Occipital lobe (tissue), 2 donors: ENCODE measurements around the gene CATSPERZ.

DNA sequence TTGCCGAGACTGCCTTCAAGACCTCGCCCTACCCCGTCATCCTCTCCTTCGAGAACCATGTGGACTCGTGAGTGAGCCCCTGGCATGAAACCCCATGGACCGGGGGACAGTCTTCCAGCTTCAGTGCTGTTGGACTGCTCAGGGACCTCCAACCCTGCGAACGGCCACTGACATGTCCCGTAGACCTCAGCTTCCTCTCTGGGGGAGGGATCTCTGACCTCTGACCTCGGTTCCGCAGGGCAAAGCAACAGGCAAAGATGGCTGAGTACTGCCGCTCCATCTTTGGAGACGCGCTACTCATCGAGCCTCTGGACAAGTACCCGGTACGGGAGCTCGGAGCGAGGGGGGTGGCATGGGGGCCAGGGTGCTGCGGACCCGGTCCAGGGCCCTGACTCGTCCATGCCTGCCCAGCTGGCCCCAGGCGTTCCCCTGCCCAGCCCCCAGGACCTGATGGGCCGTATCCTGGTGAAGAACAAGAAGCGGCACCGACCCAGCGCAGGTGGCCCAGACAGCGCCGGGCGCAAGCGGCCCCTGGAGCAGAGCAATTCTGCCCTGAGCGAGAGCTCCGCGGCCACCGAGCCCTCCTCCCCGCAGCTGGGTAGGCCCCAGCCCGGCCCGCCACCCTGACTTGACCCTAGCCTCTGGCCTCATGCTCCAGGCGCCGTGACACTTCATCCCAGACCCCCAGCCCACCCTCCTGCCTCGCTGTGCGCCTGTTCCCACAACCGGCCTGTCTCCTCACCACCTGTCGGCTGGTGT, 7.5 kb downstream of the PLCB3 start:
- RAMPAGE, long total RNA = no peak

- RAMPAGE, long total RNA = no peak
These were observed 16.5 kb downstream of the BAD start for GRCh38 chr11:64267873-64268370.

GRCh38 chr11:64269564-64270604, 14.6 kb downstream of the BAD start:
- RAMPAGE, long total RNA = no peak

- RAMPAGE, long total RNA = no peak
These were observed at the start of gene CATSPERZ for GRCh38 chr11:64300117-64301015. CATSPERZ (plus strand) TSS chr11:64300358.

DNA sequence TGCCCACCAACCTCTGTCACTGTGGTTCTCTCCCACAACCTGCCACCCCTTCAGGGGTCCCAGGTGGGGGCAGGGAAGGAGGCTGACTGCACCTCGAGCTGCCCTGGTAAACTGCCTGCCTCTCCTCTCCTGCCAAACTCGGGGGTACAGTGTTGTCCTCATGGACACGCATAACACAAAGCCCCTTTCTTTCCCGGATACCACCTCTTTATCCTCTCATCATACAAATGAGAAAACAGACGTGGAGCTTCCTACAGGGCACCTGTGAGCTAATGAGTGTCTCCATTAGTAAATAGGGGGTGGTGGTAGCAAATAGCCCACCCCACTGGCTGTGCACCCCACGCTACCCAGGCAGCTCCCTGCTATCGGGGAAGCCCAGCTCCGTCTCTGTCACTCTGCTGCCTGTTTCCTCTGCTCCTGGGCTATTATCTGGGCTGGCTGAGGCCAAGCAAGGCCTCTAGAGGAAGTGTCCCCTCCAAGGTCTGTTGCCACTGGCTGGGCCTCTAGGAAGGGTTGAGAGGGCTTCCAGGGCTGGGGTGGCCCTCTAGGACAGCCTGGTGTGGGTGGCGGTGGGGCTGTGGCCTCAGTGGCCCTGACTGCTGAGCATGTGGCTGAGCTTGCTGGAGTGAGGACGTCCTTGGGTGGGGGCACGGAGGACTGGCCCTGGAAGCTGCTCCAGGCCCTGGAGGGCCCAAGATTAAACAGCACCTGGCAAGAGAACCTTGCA, 5.9 kb downstream of the PRDX5 start:
- RAMPAGE, long total RNA = no peak

DNA sequence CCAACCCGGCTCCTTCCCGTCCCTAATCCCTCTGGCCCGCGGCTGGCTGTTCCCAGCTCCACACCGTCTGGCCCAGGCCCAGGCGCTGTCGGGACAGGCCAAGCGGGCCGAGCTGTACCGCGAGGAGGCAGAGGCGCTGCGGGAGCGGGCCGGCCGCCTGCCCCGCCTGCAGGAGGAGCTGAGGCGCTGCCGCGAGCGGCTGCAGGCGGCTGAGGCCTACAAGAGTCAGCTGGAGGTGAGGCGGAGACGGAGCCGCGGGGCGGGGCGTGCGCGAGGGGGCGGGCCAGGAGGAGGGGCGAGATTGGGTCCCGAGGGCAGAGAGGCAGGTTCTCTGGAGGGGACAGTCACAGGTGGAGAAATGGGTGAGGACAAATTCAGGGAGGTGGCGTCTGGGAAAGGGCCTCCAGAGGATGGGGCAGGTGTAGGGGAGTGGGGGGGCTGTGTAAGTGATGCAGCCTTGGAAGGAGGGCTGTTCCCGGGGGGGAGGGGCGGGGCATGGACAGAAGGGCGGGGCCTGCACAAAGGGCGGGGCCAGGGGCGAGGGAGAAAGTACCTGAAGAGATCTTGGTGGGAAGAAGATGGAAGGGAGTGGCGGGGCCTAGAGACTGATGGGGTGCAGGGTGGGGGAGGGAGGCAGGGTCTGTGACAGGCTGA, 2.6 kb downstream of the CCDC88B start:
- RAMPAGE, long total RNA = no peak

- RAMPAGE, long total RNA = no peak
These were observed 26.6 kb downstream of the RPS6KA4 start for GRCh38 chr11:64385213-64386258.

DNA sequence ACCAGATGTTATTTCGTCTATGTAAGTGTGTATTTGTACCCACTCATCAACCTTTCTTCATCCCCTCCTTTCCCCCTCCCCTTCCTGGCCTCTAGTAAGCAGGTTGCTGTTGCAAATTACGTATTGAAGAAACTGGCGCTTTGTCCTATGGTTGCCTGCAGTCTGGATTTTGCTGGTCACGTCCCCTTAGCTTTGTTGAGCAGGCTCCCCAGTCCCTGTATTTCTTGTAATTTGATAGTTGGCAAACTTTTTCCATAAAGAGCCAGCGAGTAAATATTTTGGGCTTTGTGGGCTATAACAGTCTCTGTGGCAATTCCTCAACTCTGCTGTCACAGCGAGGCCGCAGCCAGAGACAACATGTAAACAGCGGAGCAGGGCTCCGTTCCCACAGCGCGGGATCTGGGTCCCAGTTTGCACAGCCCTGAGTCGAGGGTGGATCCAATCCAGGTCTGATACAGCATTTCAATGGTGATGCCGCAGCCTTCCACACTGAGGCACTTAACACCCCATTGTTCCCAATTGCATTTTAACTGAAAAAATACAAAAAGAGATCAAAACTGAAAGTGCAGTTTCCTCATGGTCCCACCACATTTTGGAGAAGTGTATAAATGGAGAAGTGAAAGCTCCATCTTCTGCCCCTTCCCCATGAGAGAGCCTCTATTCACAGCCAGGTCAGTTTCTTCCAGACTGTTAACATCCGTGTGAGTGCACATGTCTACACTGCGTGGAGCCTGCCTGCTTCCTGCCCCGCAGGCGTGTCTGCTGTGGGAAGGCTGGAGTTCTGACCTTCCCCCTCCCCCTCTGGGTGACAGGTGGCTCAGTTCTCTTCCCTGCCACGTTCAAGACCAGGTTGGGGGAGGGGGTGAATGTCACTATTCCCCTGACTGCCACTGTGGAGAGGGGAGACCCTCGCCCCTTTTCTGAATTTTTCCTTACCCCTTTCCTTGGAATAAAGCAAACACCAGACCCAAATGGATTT, 89.1 kb downstream of the RPS6KA4 start:
- RAMPAGE, long total RNA = no peak

- RAMPAGE, long total RNA = no peak
These were observed 61.7 kb downstream of the NRXN2 start for GRCh38 chr11:64661137-64661828.

GRCh38 chr11:64729676-64730120, 6.7 kb upstream of the NRXN2 start:
- RAMPAGE, long total RNA = no peak

DNA sequence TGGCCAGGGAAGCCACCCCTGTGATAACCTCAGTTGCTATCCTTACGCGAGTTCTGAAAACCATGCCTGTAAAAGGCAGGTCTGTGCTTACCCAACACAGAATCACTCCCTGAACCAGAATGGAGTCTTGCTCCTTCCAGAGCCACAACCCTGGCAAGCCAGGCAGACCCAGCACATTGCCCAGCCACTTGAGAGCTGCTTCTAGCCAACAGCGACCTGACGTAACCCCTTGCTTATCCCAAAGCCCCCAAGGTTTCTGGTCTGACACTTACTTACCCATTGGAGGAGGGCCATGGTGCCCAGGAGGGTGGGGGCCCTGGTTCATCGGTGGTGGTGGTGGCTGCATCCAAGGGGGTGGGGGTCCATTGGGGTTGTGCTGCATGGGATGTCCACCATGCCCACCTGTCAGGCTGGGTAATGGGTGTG, 7.5 kb upstream of the PYGM start:
- RAMPAGE, long total RNA = no peak

DNA sequence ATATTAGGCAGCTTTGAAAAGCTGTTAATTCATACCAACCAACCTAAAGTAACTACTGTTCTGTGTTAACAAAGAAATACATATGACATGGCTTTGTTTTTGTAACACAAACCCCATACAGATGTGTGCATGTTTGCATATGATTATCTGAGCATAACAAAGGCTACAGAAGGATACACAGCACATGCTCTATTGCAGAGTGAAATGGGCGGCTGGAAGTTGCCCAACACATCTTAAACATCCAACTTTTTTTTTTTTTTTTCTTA, 4.3 kb upstream of the SF1 start:
- RAMPAGE, long total RNA = no peak

GRCh38 chr11:64855374-64855829, 10.9 kb upstream of the CDC42BPG start:
- RAMPAGE, long total RNA = no peak

DNA sequence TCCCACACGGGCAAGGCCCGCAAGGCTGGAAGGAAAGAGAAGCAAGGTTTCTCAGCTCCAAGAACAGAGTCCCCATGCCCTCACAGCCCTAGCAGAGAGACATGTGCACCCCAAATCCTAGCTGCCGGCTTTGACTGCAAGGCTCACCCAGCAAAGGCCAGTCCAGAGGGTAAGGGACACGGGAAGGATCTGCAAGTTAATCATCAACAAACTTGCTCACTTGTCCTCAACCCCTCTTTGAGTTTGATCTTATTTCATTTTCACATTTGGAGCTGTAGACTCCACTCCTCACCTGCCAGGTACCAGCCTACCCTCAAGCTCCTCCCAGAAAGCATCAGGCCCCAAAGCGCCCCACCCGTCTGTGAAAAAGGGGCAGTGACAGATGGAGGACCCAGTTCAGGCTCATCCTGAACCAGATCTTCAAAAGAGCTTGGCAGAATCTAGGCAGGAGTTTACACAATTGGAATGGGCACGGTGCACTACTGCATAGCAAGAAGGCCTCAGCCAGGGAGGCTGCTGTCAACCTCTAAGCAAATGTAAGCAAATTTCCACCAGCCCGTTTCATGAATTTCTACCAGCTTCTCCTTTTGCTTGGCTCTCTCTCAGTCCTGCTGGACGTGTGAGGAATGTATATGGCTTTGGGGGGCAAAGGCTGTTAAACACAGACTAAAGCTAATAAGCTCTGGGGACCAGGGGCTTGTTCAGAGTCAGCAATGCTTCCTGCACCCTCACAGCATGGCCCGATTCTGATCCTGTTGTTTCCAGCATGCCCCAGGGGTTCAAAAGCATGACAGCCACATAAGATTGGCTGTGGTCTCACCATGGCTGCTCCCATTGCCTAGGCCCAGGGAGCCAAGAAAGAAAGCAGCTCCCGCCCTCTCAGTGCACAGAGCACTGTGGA, 5.4 kb downstream of the EHD1 start:
- RAMPAGE, long total RNA = no peak

- RAMPAGE, long total RNA = no peak
These were observed 1.1 kb downstream of the EHD1 start for GRCh38 chr11:64877371-64877665.

DNA sequence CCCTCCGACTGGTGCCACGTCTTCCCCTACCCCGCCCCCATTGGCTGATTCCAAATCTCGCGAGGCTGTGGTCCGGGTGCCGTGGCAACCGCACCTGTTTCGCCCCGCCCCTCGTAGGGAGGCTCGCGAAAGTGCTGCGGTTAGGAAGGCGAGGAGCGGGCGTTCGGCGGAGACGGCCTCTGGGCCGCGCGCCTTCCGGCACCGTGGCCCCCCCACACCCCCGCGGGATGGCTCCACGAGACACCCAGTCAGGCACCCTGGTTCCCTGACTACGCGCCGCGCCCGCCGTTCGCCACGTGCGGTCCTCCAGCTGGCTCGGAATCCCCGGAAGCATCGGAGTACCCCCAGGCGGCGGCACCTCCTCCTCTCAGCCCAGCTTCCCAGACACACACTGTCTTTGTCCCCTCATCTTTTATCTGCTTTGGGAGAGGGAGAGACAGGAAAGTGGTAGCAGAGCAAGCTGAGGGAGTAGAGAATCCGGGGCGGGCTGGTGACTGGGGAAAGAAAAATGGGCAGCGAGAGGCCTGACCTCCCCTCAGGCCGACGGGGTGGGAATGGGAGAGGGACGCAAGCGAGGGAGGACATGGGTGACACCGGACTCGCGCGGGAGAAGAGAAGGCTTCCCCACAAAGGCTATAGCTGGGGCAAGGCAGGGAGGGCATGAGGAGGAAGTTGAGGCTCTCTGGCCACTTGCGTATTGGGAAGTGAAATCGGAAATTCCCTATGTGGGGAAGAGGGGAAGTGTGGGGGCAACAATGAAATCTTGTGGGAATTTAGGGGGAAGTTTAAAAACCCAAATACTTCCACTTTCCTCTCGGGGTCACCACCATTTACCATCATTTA, 541 bp upstream of the EHD1 start:
- RAMPAGE, long total RNA = no peak

DNA sequence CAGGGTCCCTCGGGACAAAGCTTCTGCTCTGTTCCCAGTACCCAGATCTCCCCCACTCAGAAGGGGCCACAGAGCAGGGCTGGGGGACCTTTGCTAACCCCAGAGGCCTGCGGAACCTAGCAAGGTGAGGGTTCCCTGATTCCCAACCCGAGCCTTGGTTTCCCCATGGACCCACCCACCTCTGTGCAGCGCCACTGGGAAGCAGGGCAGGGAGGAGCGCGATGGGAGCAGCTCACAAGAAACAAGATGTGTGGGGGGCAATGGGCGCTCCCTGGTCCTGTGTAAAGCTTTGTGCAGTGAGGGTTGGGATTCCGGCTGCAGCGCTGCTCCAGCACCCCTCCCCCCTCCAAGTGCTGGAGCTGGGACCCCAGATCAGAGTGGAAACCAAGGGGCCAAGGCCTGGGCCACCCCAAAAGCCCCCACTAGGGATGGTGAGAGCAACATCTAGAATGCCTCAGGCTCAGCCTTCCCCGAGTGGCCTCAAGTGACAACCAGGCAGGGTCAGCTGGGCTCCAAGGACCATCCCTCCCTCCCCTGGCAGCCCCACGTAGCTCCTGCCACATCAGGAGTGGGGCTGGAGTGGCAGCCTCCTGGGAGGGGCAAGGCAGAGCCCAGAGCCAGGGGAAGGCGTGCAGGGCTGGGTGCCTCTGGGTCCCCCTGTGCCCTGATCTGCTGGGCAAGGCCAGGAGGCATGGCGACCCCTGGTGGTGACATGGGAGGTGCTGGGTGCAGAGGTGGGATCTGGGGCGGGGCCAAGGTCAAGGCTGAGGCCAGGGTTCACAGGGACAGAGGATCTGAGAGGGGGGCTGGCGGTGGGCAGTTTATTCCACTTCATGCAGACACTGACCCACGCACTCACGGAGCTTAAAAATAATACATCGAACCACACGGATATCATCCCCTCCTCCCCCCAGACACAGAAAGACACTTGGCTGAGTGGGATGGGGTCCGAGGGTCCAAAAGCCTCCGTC, 15.6 kb upstream of the EHD1 start:
- RAMPAGE, long total RNA = no peak

DNA sequence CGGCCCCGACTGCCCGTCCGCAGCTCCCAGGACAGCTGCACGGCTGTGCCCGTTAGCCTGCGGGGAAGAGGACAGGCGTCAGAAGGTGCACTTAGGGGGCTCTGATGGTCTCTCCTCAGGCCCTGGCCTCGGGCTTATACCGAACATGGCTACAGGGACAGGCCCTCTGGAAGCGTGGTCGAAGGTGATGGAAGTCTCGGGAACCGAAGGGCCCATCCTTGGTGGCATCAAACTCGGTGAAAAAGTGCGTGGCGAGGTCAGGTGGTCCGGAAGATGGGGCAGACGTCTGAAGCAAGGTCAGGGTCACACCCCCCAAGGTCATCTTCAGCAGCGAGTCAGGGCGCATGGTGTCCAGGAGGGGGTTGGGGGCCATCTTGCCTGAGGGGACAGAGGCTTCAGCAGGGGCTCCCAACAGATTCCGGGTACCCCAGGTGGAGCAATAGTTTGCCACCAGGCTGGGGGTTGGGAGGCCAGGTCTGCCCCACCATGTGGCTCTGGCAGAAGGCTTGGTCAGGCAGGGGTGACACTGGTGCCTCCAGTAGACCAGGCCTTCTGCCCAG, 6.0 kb downstream of the ATG2A start:
- RAMPAGE, long total RNA = no peak

- RAMPAGE, long total RNA = no peak
These were observed 811 bp downstream of the ATG2A start for GRCh38 chr11:64915955-64916841.

GRCh38 chr11:65069255-65069782, 11.0 kb upstream of the NAALADL1 start:
- RAMPAGE, long total RNA = no peak